Gastrocnemius medialis (tissue), 3 donors: ENCODE measurements around a stretch of chr10.

DNA sequence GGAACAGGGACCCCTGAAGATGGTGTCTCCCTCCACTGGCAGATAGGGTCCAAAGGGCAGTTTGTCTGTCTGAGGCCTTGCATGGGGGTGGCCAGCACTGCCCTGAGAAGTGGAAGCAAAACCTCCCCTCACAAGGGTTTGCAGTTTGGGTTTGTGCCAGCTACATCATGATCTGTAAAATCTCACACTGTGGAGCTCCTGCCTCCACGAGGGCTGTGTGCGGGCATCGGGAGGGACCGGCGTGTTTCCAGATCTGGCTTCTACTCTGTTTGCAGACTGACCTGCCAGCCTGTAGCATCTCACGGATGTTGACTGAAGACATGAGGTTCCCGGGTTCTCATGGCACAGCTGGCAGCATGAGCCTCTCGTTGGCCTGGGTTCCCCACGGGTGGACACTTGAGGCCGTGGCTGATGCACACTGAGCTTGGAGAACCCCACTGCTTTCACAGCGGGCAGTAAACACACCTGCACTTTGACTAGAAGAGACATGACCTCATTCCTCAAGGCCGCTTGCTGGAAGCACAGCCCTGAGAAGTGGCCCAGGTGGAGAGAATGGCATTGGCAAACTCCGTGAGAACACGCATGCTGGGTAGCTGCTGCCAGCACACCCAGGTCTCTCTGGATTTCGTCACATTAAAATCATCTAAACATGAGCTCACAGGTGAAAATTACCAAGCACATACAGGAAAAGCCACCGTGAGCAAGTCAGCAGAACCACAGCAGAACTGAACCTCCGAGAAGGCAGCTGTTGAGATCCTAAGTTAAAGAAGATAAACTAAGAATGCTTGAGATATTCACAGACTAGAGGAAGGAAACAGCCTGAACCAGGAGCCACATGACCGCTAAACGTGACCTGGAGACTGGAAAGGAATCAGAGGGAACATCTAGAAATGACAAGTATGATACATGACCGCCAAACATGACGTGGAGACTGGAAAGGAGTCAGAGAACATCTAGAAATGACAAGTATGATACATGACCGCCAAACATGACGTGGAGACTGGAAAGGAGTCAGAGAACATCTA is 32.6 kb downstream of the BNIP3 start:
- PRO-cap: unidirectional peak, minus-strand start at position 439 of the sequence
- RAMPAGE, long total RNA, 3 experiments: no peak in any of the 3 experiments

- PRO-cap: no peak
- RAMPAGE, long total RNA, 3 experiments: no peak in any of the 3 experiments
Observed at GRCh38 chr10:131954144-131954902, 27.4 kb downstream of the BNIP3 start.

DNA sequence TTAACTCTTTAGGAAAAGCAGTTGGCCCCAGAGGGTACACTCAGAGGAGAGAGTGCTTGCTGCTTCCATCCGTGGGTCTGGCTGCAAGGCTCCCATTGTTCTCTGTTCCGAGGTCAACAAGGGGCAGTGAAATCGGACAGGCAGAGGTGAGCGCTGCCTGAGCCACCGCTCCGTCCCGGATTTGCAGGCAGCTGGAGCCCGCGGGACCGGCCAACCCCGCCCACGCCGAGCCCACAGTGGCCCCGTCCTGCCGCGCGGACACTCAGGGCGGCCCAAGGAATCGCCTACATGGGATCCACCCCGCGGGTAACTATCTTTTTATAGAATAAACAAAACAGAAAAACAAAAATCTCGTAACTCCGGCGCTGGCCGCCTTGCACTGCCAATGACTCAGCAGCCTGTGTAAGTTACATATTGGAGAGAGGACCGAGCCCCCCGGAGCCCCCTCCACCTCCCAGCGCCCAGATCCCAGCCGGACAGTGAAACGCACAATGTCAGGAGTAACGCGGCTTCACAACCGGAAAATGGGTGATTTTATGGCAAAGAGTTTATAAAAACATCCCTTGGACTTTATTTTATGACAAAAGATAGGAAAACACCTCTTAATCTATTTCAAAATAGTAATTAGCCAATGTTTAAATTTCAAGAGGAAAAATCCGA is 1.8 kb downstream of the BNIP3 start:
- PRO-cap: bidirectional peak, plus-strand start at position 223 of the sequence, minus-strand start at position 79 of the sequence
- RAMPAGE, long total RNA, 3 experiments: no peak in any of the 3 experiments

DNA sequence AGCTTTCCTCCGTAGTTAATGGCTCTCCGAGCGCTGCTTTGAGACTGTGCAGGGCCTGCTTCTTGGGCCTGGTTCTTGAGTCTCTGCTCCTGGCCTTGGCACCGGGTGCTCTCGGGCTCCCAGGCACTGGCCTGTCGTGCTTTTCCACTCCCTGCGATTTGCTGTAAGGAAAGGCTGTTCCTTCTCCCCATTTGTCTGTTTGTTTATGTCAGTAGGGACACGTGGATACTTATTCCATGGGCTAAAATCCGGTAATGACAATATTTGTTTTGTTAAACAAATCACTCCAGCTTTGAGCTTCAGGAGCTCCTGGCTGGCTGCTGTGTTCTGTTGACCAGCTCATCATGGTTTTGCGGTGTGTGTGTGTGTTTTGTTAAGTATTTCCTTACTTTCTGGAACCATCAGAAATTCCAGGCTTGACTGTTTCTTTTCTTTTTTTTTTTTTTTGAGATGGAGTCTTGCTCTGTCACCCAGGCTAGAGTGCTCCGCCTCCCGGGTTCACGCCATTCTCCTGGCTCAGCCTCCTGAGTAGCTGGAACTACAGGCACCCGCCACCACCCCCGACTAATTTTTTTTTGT is 17.4 kb upstream of the JAKMIP3 start:
- PRO-cap: no peak
- RAMPAGE, long total RNA, 3 experiments: no peak in any of the 3 experiments

DNA sequence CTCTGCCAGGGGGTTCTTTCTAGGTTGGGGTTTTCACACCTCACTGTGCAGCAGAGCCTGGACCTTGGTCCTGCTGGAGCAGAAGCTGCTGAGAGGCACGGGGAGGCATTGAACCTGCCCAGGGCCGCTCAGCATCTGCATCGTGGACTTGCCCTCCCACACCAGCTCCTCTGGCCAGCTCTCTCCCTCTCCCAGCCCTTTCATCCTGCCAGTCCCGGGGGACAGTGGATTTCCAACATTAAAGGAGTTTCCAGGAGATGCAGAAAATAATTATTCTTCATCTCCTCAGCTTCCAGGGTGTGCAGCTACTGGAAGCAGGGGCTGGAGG is 42.4 kb downstream of the JAKMIP3 start:
- PRO-cap: no peak
- RAMPAGE, long total RNA, 3 experiments: no peak in any of the 3 experiments

DNA sequence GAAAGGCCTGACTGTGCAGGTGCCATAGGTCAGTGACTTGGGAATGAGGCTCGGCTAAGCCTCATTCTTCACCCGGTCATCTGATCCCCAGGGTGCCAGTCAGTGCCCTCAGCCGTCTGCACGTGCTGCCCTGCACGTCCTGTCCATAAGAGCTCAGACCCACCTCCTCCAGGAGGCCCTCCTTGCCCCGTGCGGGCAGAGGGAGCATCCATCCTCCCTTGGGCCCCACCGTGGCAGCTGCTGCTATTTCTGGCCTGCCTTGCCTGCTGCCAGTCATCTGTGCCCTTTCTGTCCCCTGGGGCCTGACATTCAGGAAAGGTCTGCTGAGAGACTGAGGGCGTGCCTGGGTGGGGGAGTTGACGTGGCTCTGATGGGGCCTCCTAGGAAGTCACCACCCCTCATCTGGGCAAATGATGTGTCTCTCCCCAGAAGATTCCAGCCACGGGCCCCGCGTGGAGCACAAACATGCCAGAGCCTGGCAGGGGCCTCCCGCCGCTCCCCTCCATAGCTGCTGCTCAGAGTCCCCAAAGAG is 21.7 kb downstream of the DPYSL4 start:
- PRO-cap: no peak
- RAMPAGE, long total RNA, 3 experiments: no peak in any of the 3 experiments

DNA sequence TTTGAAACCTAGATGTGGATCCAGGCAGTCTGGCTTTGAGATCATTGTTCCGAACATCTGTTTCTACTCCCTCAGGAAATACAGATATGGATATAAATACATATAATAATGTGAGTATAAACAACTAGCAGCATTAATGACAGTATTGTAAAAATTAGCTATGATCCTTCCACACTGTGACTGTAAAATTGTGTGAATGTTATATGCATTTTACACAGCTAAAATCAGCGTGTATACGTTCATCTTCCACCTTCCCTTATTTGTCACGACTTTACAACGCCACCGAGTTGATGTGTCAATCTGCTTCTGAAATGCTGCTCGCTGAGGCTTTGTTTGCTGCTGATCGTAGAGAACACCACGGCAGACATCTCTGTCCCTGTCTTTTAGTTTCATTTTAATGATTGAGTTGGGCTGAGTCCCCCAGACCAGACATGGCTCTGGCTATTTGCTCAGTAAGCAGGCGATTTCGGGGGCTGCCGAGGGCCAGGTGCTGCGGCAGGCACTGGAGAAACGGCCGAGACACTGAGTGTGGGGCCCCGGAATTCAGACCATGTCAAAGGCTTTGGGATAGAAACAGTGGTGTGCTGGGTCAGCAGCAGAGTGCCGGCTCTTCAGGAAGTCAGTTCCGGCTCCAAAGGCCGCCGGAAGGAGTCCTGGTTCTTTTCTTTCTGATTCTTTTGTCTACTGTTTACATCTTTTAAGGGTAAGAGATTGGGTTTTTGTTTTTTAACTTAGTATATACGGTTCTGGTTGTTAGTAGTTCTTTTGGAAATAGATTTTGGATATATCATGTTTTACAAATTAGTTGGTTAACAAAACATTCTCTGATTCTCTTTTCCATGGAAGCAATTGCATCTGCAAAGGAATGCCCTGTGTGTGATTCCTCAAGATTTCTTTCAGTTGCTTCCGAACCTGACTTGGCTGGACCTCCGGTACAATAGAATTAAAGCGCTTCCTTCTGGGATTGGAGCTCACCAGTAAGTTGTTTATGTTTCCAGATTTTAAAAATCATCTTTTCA is 5.0 kb downstream of the LRRC27 start:
- PRO-cap: no peak
- RAMPAGE, long total RNA, 3 experiments: no peak in any of the 3 experiments

DNA sequence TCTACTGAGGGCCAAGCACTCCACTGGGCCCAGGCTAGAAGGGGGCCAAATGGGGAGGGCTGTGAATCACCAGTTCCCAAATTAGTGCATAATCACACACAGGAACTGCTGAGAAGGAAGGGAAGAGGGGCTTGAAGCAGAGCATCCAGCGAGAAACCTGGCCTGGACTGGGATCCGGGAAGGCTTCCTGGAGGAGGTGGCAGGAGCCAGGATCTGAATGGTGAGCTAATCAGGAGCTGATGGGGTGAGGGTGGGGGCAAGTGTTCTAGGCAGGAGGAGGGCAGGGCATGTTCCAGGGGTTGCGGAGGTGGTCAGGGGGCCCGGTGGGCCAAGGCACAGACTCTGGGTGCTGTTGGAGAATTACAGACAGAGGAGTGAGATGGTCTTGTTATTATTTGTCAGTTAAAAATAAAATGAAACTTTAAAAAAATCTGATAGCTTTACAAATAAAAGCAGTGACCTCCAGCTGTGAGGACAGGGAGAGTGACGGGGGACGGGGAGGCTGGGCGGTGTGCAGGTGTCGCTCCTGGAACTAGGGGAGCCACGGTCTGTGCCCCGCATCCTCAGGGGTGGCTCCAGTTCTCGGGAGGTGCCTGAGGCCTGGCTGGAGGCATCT is 12.8 kb downstream of the PWWP2B start:
- PRO-cap: no peak
- RAMPAGE, long total RNA, 3 experiments: no peak in any of the 3 experiments

GRCh38 chr10:132412857-132413284 is 15.9 kb downstream of the PWWP2B start:
- PRO-cap: no peak
- RAMPAGE, long total RNA, 3 experiments: no peak in any of the 3 experiments

- PRO-cap: no peak
- RAMPAGE, long total RNA, 3 experiments: no peak in any of the 3 experiments
Observed at GRCh38 chr10:132420284-132420443, 23.2 kb downstream of the PWWP2B start.

DNA sequence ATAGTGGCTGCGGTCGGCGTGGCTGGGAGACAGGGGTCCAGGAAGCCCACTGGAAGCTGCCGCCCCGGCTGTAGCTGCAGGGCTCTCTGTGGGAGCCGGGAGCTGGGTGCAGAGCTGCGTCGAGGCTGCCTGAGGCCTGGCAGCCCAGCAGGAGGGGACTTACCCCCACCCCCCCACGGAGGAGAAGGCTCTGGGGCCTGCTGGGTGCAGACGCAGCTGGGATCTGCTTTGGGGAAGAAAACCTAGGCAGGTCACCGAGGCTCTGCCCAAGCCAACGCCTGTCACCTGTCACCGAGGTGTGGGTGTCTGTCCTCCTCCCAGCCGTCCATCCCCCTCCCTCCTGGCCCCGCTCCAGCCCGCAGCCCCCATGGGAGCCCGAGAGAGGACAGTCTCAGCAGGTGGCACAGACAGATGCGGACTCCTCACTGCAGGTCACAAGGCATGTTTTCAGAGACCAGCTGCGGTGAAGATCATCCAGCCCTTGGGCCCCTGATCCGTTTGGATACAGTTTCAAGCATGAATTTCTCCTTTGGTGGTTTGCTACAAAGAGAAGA is 25.3 kb downstream of the PWWP2B start:
- PRO-cap: unidirectional peak, minus-strand start at position 427 of the sequence
- RAMPAGE, long total RNA, 3 experiments: no peak in any of the 3 experiments

DNA sequence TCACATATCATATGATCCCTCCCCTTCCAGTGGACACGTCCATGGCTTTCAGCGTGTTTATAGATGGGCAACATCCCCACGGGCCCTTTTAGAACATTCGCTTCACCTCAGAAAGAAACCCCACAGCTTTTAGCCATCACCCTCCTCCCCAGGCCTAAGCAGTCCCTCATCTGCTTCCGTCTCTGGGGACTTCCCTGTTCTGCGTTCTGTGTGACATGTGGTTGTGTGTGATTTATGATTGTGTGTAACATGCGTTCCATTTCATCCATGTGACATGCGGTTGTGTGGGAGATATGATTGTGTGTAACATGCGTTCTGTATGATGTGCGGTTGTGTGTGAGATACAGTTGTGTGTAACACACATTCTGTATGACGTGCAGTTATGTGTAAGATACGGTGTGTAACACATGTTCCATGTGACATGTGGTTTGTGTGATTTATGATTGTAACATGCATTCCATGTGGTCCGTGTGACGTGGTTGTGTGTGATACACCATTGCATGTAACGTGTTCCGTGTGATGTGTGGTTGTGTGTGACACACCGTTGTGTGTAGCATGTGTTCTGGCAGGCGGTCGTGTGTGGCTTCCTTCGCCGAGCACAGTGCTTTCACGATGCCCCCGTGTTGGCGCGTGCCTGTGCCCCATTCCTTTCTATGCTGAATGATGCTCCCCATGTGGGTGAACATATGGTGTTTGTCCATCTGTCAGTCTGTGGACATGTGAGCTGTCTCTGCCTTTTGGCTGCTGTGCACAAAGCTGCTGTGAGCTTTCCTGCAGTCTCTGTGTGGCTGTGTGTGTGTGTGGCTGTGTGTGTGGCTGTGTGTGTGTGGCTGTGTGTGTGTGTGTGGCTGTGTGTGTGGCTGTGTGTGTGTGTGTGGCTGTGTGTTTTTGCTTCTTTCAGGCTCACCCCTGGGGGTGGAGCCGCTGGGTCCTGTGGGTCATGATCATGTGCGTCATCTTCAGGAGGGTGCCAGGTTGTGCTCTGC is 26.2 kb downstream of the PWWP2B start:
- PRO-cap: no peak
- RAMPAGE, long total RNA, 3 experiments: no peak in any of the 3 experiments

DNA sequence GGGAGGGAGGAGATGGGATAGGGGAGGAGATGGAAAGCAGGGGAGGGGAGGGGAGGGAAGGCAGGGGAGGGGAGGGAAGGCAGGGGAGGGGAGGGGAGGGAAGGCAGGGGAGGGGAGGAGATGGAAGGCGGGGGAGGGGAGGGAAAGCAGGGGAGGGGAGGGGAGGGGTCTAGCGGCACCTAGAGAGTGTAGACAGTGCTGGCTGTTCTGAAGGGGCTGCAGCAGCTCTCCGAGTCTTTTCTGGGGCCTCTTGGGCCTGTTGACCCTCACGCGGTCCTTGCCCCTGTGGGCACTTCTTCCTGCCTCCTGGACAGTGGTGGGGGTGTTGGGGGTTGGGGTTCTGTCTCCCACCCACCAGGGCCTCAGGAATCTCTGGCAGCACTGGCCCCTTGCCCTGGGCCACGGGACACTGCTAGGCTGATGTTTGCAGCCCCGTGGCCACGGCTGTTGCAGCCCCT is 69.0 kb upstream of the INPP5A start:
- PRO-cap: no peak
- RAMPAGE, long total RNA, 3 experiments: no peak in any of the 3 experiments

DNA sequence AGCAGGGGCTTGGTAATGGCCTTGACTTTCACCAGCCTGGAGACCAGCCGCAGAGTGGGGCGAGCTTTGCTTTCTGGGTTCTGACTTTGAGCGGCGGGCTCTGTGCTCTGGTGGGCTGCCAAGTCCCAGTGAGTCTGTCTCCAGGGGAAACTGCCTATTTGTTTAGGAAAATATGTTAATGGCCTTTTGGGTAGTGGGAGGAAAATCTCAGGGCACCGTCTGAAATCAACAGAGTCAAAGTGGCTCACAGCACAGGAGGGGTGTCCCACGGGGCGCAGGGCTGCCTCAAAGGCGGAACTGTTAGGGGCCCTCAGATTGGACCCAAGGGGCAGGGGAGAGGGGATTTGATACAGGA is 68.0 kb upstream of the INPP5A start:
- PRO-cap: no peak
- RAMPAGE, long total RNA, 3 experiments: no peak in any of the 3 experiments

DNA sequence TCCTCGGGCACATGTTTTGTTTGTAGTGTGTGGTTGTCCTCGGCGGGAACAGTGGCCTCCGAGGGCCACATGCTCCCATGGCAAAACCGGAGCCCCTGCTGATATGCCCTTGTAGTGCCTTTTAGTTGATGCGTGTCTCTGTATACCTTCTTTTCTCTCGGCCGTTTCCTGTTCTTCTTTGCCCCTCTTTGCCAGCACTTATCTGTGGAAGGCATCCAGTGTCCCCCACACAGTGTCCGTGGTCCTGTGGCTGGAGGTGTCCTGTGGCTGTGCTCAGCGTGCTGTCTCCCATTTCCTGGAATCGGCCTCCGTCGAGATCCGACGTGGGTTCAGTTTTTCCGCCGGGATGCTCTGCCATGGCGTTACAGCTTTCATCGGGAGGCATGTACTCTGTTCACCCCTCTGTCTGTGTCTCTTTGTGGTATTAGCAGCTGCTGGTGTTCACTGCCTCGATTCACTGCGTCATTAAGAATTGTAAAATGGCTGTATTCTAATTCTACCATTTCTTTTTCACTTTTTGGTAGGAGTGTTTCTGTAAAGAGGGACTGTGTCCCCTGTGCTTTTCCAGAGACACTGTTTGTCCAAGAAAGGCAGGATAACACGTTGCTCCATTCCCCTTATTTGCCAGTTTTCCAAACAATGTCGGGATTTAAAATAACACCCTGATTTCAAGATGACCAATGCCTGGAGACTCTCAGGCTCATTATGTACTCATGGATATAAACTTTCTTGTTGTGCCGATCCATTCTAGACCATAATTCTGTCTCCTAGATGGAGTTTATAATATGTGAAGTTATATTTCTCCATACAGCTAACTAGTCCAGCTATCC is 103.2 kb downstream of the INPP5A start:
- PRO-cap: no peak
- RAMPAGE, long total RNA, 3 experiments: no peak in any of the 3 experiments

- PRO-cap: no peak
- RAMPAGE, long total RNA, 3 experiments: no peak in any of the 3 experiments
Observed at GRCh38 chr10:132684877-132685940, 100.7 kb downstream of the NKX6-2 start.

GRCh38 chr10:132702996-132703532 is 82.9 kb downstream of the NKX6-2 start:
- PRO-cap: no peak
- RAMPAGE, long total RNA, 3 experiments: no peak in any of the 3 experiments

DNA sequence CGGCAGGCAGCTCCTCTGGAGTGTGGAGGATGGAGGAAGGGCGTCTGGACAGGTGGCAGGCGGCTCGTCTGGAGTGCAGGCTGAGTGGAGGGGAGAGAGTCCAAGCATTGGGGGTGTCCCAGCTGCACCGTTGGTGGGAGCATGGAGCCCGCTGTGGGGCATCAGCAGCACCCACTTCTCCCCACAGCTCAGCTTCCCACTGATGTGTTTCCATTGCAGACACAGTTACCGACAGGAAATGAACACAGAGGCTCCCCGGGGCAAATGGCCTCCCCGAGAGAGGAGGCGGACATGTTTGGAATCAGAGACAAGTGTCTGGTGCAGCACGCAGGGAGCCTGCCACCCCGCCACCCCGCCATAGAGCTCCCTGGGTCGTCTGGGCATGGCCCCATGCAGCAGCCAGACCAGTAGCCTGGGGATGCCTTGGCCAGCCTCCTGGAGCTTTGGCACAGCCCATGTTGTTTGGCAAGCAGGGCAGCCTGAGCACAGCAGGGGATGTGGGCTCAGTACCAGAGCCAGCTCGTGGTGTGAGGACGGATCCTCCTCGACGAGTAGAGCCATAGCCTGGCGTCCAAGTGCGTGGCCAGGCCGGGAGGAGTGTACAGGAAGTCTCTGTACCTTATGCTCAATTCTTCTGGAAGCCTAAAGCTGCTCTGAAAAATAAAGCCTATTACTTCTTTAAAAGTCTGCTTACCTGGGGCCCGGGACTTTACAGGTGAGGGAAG is 80.8 kb downstream of the NKX6-2 start:
- PRO-cap: no peak
- RAMPAGE, long total RNA, 3 experiments: no peak in any of the 3 experiments

DNA sequence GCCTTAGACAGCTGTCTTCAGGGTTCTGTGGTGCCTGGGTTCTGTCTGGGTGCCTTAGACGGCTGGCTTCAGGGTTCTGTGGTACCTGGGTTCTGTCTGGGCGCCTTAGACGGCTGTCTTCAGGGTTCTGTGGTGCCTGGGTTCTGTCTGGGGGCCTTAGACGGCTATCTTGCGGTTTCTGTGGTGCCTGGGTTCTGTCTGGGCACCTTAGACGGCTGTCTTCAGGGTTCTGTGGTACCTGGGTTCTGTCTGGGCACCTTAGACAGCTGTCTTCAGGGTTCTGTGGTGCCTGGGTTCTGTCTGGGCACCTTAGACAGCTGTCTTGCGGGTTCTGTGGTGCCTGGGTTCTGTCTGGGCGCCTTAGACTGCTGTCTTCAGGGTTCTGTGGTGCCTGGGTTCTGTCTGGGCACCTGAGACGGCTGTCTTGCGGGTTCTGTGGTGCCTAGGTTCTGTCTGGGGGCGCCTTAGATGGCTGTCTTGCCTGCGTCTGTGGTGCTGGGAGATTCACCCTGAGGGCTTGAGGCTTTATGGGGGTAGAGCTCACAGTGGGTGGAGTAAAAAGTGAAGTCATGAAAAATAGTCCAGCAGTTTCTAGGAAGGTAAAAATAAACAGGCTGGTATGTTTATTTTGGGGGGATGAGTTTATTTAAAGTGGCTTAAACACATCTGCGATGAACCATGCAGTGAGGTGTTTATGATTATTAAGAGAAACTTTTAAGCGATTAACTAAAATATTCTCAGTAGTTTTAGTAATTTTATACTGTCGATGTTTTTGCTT is 64.4 kb downstream of the NKX6-2 start:
- PRO-cap: no peak
- RAMPAGE, long total RNA, 3 experiments: no peak in any of the 3 experiments

GRCh38 chr10:132765349-132766004 is 20.5 kb downstream of the NKX6-2 start:
- PRO-cap: no peak
- RAMPAGE, long total RNA, 3 experiments: no peak in any of the 3 experiments